ENCODE data around the genes PML and UBL7.

DNA sequence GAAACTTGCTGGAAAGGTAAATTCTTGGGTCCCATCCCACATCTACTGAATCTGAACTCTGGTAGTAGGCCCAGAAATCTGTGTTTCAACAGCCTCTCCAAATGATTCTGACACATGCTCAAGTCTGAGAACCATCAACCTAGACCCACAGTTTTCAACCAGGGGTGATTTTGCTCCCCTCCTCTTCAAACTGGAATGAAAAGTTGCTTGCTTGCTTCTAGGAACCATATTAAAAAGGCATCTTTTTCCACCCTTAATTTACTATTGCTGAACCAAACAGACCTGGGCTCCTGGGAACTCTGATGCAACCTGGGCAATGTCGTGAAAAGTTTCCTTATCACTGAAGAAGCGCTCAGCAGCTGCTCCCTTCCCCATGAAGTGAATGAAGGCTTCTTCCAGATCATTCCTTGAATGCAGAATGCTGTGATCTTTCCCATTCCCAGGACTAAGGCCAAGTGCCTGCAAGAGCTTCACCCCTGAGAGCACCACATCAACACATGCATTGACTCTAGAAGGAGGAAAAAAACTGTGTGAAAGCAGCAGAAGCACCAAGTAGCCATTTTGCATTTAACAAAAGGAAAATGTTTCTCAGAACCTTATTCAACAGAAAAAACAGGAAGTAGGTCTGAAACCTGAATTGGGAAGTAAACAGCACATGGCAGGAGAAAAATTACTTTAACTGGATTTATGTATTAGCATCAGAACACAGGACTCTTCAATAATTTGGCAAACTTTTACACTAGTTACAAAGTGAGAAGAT, 8.8 kb downstream of the ADPGK start:
- RRBS, result no CpG with 5 or more reads among the region's 2 CpGs

DNA sequence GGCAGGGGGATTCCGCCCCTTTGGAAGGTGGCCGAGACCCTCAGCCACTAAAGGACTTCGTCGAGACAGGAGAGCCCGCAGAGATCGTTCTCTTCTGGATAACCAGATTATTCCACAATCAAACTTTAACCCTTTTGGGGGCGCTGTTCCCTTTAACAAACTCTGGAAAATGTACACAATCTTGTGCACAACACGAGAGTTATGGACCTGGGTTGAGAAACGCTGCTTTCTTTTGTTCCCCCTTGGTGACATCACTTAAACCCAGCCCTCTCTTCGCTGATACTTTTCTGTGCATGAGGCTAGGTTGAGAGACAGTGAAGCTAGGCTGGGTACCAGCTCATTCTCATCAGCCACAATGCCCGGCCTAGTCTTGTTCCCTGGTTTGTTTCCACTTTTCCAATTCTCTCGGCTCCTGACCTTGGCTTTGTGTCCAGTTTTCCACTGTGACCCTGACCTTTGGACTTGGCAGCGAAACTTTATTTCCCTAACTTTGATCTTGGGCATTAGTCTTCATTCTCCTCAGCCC, 741 bp upstream of the ADPGK start:
- RRBS, result no CpG with 5 or more reads among the region's 13 CpGs

DNA sequence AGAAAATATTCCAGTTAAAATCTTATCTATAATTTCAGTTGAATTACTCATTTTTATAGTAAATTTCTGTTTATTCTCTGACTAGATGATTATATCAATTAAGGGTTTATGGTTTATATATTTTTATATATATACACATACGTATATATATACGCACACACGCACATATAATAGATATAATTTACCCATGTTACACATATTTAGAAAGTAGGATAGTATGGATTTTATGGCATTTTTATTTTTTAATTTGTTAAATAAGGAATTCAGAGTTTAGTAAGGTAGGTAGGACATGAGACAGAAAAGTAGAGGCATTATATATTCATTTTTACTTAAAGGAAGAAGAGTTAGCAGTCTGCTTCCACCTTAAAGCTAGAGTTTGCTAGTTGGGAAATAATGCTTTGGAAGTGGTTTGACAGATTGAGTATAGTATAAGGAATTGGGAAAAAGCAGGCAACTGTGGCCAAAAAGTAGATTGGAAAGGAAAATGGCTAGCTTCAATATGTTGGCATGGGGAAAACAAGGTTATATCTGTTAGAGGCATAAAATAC, 17.3 kb downstream of the NEO1 start:
- RRBS, result no CpG with 5 or more reads among the region's 3 CpGs

GRCh38 chr15:73253469-73253774, 115.3 kb downstream of the HCN4 start:
- RRBS, result no CpG with 5 or more reads among the region's 3 CpGs

GRCh38 chr15:73374479-73374776, 5.7 kb upstream of the HCN4 start:
- RRBS, result no CpG with 5 or more reads among the region's 3 CpGs

- RRBS, result no CpG with 5 or more reads among the region's 3 CpGs
Measured at GRCh38 chr15:73609954-73610461, 23.2 kb downstream of the NPTN start.

DNA sequence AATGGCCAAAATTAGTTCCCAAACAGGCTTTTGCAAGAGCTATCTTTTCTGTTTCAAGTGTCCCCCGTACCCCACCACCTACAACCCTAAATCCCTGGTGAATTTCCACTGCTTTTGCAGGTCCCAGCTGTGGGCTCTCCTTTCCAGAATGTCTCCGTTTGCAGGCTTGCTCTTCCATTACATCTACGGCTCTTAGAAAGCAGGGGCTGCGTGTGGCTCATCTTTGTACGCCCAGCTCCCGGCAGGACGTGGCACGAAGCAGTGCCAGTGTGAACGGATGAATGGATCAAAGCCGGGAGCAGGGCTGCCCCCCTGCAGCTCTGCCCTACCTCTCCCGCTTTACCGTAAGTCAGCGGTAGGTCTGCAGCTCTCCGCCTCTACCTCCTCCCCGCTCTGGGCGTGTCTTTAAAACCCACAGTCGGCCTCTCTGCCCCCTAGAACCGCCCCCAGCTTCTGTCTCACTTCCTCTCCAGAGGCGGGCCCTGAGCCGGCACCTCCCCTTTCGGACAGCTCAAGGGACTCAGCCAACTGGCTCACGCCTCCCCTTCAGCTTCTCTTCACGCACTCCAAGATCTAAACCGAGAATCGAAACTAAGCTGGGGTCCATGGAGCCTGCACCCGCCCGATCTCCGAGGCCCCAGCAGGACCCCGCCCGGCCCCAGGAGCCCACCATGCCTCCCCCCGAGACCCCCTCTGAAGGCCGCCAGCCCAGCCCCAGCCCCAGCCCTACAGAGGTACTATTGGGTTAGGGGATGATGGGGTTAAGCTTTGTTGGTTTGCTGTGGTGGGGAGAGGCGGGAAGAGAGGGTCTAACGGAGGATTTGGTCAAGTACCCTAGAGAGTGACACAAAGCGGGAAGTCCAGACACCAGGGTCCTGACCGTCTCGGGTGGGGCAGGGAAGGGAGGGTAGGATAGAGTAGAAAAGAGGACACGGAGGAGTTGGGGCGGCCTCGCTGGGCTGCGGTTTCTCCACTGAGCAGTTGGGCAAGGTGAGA, at the start of gene PML:
Gene PML, plus strand, starts transcription at position 509 of the 996 bp plus-strand sequence.
- RRBS, result 0% methylated on average over 3 of the region's 41 CpGs

DNA sequence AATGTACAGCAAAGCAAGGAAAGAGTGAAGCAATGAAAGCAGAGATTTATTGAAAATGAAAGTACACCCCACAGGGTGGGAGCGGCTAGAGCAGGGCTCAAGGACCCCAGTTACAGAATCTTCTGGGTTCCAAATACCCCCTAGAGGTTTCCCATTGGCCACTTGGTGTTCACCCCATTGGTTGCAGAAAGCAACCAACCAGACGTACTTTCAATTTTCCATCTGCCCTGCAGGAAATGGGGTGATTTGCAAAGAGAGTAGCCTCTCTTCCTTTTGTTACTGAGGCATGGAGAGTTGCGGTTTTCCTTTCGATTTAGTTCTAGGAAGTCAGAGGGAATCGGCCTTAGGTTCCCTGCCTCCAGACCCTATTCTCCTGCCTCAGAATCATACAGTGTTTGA, 2.4 kb downstream of the PML start:
- RRBS, result no CpG with 5 or more reads among the region's 5 CpGs

DNA sequence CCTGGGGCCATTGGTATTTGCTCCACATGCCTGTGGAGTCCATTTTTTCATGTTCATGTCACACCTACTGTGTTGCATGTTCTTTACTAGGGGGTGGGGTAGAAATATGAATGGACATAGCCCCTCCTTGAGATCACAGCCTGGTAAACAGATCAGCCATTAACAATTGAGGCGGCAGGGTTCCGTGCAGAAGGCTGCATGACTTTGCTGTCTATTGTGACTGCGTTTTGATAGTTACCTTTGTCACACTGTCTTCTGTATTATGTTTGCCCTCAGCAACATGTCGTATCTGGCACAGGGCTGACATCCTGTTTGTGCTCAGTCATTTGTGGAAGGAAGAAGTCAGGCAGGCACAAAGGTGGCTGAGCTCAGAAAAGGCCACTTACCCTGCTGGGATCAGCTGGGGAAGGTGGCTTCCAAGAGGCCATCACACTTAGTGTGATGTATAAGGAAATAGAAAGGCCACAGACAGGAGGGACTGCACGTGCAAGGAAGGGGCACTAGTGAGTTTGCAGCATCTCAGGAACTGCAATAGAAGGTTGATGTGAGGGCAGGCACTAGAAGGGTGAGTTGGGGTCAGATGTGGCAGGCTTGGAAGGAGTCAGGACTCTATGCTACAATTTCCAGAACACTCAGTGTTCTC, 13.3 kb downstream of the PML start:
- RRBS, result no CpG with 5 or more reads among the region's 5 CpGs

DNA sequence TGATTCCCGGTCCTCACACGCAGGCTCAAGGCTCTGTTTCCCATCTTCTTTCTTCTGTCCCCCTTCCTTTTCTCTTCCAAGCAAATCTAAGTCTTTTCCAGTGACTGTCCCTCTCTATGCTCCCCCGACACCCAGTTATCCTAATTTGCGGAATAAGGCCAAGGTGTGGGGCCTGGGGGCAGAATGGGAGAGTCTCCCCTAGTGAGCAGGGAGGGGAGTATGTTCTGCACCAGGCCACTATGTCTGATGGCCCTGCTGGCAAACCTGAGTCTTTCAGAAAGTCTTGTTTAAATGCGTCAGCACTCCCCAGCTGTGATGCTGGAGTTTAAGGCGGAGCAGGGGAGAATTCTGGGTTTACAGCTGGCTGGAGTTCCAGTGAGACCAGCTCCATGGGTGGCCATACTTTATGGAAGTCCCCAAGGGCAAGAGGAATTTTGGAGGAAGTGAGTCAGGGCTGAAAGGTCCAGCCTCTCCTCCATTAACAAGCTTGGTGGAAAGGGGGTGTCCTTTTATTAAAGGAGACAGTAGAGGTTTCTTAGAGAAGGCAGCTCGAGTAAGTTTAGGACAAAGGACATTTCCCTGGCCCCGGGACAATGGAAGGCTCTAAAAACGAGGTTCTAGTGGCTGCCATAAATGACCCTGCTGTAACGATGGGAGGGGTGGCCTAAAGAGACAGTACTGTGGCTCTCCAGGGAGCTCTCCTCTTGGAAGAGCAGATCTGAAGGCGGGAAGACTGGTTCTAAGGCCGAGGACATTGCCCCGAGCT, 41.9 kb downstream of the GOLGA6A start:
- RRBS, result no CpG with 5 or more reads among the region's 13 CpGs

DNA sequence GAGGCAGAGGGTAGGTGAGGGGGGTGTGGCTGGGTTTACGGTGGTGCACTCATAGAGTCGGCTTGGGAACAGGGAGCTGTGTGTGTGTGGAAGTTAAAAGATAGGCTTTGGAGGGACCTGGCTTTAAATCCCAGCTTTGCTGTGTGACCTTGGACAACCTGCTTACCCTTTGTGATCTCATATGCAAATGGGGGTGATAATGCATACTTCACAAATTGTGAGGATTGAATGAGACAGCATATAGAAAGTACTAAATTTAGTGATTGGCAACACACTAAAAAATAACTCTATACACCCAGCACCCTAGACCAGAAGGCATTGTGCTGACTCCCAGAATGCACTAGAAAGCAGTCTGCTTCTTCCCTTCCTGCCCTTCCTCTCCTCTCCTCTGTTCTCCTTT, 9.8 kb upstream of the ISLR2 start:
- RRBS, result no CpG with 5 or more reads among the region's 2 CpGs

DNA sequence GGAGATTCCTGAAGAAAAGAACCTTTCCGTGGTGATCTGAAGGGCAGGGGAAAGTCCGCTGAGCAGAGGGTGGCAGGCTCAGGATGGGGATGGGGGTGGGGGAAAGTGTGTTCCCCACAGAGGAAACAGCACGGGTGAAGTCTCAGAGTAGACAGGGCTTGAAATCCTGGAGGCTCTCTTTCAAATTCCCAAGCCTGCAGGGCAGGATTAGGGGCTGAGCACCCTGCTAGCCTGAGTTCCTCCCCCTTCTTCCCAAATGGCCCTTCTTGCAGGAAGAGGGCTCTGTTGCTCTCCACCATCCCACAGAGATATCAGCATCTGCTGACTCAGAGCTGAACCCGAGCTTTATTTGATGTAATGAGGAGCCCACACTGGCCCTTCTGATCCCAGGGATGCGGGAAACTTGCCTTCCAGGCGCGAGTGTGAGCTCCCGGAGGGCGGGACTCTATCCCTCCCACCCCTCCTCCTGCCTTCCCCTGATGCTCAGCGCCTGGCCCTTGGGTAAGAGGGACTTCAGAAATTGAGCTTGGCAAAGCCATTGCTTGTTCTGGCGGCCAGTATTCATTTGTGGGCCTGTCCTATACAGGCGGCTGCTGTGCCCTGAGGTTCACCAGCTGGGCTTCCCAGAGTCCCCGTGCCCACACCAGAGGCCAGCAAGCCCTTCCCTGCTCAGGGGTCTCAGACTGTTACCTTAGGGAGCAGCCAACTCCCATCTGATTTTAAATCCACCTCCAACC, 1.4 kb upstream of the STRA6 start:
- RRBS, result no CpG with 5 or more reads among the region's 13 CpGs

DNA sequence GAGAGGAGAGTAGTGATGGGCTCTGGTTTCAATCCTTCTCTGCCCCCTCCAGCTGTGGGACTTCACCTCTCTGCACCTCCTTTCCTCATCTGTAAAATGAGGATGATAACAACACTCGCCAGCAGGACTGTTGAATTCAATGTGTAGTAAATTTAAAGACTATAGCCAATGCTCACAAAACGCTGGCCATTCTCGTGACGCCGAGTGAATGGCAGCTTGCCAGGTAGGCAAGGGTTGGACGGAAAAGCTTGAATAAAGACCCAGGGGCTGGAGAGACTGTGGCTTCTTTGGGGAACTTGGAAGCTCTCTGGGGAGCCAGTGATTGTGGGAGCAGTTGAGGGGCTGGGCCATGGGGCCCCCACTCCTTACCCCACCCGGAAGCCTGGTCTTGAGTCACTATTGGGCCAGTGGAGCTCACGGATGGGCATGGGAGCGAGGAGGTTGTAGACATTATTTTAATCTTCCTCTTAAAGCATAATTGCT, 7.8 kb upstream of the CCDC33 start:
- RRBS, result no CpG with 5 or more reads among the region's 9 CpGs

GRCh38 chr15:74228753-74229056, 7.4 kb upstream of the CCDC33 start:
- RRBS, result 14% methylated on average over 4 of the region's 13 CpGs

DNA sequence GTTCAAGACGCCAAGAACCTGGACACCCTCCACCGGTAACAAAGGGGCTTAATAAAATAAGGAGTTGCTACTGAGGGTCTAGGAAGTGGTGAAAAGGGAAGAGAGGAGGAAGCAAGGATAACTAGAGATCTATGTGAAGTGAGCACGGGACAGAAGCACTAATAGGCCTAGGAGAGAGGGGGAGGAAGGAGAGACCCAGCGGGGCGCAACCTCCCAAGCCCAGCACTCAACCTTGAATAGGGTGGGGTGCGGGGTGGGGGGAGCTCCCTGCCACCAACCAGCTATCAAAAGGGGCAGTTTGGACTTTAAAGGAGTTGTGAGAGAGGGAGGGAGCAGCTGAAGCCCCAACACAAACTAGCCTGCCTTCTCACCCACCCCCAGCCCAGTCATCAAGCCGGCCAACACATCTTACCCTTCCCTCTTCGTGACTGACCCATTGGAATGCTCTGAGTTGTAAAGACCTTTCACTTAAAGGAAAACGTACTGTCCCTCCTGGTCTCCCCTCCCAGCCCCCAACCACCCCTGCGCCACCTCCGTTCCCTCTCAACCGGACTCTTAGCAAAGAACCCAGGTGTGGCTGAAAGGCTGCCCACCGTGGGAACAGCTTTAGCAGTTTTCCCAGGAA, 2.7 kb downstream of the CYP11A1 start:
- RRBS, result no CpG with 5 or more reads among the region's 13 CpGs

GRCh38 chr15:74402851-74403510, 30.8 kb downstream of the SEMA7A start:
- RRBS, result no CpG with 5 or more reads among the region's 12 CpGs

DNA sequence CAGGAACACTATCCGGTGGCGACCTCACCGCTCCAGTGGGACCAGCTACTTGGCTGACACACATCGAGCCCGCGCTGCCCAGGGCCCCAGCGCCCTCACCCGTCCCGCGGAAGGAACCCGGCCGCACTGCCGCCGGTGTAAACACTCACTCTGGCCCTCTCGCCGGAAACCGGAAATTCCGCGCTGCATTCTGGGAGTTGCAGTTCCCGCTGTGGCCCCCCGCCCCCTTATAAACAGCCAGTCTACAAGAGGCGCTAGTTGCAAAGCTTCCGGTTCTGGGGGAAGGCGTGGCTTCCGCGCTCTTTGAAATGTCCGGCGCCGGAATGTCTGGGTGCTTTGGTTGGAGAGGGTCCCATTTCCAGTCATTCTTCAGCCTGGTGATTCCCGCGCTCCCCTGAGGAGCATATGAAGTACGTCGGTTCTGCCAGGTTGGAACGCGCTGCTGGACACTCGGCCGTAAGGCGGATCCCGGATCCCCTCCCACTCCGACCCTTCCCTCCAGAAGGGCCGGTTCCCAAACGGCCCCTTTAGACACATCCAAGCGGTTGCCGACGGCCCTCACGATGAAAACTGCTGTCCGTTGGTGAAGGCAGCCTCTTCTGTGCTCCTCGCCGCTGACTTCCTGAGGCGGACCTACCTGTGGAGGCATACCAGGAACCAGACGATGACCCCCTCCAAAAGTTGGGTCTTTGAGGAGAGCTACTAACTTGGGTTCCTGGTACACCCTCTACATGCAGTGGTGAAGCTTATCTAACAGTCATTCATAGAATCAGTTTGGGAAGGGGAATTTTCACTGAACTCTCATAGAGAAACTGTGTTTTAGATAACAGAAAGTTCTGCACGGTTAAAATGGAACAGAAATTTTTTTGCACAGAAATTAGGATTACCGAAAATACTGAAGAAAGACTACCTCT, at the start of gene UBL7:
Gene UBL7, minus strand, starts transcription at position 152 of the 914 bp plus-strand sequence.
- RRBS, result 1% methylated on average over 14 of the region's 53 CpGs

GRCh38 chr15:74540020-74541106, 657 bp upstream of the ARID3B start:
- RRBS, result no CpG with 5 or more reads among the region's 48 CpGs

DNA sequence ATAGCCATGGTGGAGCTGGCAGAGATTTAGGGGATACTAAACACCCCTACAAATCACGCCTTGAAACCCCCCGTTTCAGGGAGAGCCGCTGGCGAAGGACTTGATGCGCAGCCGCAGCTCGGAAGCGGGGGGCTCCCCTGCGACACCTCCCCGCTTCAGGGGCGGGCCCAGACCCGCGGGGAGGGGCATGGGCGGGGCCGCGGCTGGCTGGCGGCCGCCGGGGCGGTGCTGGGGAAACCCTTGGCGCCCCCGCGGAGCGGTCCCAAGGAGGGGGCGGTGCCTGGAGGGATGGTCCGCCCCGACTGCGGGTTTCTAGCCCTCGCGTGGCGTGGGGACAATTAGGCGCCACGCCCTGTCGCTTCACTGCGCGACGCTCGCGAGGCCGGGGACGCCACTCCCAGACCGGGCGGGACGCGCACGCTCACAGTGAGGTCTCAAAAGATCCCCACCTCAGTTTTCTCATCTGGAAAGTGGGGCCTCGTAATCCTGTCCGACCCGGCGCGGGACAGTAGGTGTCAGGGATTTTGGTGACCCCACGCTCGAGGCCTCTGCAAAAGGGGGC, 1.0 kb upstream of the CLK3 start:
- RRBS, result 2% methylated on average over 10 of the region's 53 CpGs

- RRBS, result no CpG with 5 or more reads among the region's 7 CpGs
Measured at GRCh38 chr15:74625347-74625758, 9.7 kb downstream of the CLK3 start.

Data from AG09309 (cell line).